Skin of body (tissue), 2 donors: ENCODE measurements around a stretch of chr11.

DNA sequence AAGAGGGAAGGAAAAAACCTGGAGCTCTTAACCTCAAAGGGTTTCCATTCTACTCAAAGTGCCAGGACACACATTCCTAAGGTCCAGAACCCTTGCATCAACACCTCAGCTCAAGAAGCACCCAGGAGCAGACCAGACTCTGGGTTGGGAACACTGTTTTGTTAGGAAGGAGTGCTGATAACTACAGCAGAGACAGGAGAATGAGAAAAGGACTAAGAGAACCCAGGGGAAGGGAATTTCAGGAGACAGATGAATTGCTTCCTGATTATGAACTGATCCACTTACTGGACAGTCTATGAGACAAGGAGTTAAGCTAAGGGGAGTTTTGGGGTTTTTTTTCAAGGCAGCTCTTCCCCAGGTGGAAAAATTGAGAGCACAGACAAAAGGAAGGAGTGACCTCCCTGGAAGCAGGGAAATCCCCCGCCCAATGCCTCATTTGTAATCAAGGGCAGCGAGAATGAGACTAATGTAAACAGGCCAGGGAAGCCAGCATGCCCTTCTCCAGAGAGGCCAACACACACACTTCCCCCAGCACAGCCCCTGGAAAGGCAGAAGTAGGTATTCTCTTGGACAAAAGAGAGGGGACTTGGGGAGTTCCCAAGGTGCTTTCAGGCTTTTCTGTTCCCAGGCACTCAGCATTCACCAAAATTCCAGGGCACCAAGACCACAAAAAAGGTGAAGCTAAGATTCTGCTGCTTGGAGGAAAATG is 29.3 kb upstream of the DENND2B start:
- RAMPAGE, long total RNA, result no peak

DNA sequence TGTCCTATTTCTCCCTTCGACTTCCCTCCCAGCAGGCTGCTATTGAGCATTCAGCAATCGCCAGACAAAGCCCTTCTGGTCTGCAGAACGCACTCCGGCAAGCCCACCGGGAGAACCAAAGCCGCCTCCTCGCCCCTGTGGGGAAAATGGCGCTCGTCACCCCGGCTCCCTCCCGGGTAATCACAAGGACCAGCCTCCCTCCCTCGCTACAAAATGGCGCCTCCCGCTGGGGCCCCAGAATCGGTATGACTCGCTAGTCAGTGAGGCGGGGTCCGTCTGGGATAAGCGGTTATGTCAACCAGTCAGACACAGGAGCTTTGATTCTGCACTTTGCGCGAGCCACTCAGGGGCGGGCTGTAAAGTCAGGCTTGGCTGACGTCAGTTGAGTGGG is 342 bp upstream of the ZNF143 start:
- RAMPAGE, long total RNA, result no peak

- RAMPAGE, long total RNA, result no peak
Measured at GRCh38 chr11:9566712-9567068, 6.8 kb upstream of the WEE1 start.

GRCh38 chr11:9572670-9572836 is 917 bp upstream of the WEE1 start:
- RAMPAGE, long total RNA, result no peak

GRCh38 chr11:9681272-9682266 is 17.7 kb downstream of the SWAP70 start:
- RAMPAGE, long total RNA, result no peak

DNA sequence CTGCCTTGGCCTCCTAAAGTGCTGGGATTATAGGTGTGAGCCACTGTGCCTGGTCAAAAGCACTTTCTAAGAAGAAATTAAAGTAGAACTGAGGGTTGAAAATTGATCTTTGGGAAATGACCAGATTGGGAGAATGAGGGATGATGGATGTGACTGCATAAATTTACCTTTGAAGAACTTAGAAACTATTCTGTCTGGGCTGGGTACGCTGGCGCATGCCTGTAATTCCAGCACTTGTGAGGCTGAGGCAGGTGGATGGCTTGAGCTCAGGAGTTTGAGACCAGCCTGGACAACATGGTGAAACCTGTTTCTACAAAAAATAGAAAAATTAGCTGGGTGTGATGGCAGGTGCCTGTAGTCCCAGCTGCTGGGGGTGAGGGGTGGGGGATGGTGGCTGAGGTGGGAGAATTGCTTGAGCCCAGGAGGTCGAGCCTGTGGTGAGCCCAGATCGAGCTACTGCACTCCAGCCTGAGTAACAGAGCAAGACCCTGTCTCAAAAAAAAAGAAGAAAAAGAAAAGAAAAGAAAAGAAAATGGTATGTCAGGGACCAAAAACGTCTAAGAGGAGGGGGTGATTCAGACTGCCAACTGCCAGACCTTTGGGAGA is 19.1 kb downstream of the SWAP70 start:
- RAMPAGE, long total RNA, result no peak

DNA sequence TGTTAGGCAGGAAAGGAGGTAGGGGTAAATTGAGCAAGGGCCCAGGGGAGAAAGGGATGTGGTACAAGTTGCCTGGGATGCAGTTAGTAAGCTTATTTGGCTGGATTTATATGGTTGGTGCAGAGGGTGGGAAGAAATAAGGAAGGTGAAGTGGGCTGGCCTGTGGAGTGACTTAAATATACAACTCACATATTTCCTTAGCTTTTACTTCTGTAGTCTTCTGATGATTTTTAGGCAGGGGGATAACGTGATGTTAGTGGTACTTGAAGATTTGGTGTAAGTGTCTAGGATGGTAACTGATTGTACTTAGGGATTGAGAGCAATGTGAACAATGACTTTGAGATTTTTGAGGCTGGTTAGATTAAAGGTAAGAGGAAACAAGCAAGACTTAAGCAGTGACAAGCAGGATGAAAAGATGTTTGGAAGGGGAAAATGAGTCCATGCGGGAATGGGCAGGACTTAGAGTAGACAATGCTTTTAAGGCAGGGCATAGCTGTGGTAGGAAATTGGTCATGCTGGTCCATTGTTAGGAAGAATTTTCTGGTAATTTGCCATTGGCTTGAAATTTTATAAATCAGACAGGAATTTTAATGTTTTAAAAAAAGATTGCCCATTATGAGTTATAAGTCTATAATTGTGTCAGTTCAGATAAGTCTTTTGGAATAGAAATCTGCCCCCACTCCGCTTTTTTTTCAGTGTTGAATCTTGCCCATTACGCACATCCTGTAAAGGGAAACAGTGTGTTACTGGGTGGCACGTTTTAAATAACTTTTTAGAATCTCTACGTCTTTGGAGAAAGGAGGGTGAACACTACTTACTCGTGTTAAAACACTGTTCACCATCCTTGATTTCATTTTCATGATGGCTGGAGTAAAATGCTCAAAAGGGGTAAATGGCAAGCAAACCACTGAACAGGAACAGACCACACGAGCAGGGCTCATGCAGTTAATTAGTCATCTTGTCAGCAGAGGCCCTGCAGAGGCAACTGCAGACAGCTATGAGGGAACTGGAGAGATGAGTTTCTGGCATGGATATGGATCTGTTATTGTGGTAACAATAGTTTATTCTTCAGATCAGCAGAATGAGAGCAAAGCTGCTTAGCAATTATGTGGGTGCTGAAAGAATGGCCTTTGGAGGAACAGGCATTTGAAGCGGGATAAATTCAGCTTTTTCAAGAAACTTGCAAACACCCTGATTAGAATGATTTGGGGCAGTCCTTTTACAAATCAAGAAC is 24.9 kb downstream of the SWAP70 start:
- RAMPAGE, long total RNA, result no peak

- RAMPAGE, long total RNA, result no peak
Measured at GRCh38 chr11:9740028-9741050, 76.5 kb downstream of the SWAP70 start.

DNA sequence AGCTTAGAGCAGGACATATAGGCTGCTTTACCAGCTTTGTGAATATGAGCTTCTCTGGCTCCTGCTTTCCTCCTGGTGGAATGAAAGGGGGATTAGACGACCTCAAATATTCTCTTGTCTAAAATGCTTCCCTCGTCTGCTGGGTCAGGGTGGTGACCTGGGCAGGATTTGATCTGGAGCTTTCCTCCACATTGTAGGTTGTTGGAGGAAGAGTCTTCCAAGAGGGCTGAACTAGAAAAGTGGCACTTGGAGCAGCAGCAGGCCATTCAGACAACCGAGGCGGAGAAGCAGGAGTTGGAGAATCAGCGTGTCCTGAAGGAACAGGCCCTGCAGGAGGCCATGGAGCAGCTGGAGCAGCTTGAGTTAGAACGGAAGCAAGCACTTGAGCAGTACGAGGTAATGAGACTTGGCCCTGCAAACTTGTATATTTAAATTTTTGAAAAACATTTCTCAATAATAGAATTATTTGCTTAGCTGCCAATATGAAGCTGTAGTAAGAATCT is 83.8 kb downstream of the SWAP70 start:
- RAMPAGE, long total RNA, result no peak

GRCh38 chr11:9756271-9757257 is 92.7 kb downstream of the SWAP70 start:
- RAMPAGE, long total RNA, result no peak

DNA sequence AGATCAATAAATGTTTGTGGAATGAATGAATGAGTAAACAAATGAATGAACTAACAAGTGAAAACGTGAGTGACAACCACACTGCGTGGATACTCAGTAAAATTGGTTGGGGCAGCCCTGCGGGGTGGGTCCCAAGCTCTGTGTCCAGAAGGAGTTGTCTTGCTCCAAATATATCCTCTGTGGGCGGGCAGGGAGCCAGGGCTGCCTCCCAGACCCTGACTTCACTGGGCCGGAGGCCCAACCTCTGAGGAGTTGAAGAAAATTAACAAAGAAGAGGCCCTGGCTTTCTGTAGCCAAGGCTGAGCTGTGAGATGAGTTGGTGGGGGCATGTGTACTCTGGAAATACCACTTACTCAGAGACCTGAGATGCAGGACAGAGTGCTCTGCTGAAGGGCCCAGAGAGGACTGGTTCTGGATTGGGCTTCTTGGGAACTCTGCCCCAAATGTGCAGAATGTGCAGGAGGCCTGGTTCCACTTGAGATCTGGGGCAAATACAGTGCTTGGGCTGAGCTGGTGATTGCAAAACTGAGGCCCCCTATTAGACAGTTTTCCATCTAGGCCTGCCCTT is 96.3 kb downstream of the SWAP70 start:
- RAMPAGE, long total RNA, result no peak

GRCh38 chr11:9849829-9850400 is 186.0 kb downstream of the SWAP70 start:
- RAMPAGE, long total RNA, result no peak

- RAMPAGE, long total RNA, result no peak
Measured at GRCh38 chr11:10139768-10140284, 154.2 kb downstream of the SBF2 start.

GRCh38 chr11:10219473-10219911 is 74.5 kb downstream of the SBF2 start:
- RAMPAGE, long total RNA, result no peak

DNA sequence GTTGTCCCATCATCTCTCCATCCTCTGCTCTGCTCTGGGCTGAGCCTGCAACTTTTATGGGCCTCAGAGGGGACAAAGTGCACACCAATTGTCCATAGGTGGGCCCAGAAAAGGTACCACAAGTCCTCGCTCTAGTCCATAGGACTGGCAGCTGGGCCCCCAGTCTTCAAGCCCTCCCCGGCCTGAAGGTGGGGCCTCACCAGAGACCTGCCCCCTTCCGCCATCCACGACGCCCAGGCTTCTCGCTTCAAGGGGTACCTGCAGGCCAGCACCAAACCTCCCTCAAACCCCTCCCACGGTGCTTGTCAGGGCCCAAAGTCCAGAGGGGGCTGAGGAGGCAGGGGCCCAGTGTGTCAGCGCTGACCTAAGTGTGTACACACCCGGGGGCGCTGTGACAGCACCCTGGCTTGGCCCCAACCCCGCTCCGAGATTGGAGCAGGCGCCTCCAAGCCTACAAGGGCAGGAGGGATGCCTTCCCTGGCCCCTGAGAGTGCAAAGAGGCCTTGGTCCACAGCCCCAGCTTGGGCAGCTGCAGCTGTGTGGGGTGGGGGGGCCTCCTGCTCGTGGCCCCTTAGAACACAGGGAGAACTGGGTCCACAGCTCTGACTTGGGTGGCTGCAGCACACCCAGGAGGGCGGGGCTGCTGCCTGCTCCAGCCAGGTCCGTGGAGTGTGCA is 5.1 kb downstream of the SBF2 start:
- RAMPAGE, long total RNA, result no peak

- RAMPAGE, long total RNA, result no peak
Measured at GRCh38 chr11:10306934-10307923, 2.4 kb downstream of the ADM start.

- RAMPAGE, long total RNA, result no peak
Measured at GRCh38 chr11:10308952-10309759, 4.3 kb downstream of the ADM start.

DNA sequence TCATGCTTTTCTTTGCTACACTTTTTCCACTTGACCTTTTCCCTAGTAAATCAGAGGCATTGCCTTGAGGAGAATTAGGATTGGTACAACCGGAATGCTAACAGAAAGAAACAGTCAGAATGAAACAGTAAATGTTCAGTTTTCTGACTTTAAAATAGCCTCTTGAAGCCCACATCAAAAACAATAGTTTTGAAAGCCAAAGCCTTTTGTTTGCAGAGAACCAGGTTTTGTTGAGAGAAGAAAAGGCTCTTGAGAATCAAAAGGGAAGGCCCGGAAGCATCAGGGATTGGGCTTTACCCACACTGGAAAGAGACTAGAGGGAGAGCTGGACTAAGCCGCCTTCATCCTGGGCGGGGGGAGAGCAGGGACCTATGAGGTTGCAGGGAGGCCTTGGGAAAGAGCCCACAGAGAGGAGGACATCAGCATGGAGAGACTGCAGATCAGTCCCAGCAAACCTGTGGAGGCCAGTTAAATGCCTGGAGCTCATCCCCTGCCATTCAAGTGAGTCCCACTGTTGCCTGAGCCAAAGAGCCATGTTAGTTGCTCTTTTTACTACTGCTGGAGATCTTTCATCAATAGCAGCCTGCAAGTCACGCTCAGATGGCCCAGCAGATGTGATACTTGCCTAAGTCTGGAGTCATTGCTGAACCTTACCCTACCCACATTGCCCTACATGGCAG is 12.5 kb downstream of the ADM start:
- RAMPAGE, long total RNA, result no peak

DNA sequence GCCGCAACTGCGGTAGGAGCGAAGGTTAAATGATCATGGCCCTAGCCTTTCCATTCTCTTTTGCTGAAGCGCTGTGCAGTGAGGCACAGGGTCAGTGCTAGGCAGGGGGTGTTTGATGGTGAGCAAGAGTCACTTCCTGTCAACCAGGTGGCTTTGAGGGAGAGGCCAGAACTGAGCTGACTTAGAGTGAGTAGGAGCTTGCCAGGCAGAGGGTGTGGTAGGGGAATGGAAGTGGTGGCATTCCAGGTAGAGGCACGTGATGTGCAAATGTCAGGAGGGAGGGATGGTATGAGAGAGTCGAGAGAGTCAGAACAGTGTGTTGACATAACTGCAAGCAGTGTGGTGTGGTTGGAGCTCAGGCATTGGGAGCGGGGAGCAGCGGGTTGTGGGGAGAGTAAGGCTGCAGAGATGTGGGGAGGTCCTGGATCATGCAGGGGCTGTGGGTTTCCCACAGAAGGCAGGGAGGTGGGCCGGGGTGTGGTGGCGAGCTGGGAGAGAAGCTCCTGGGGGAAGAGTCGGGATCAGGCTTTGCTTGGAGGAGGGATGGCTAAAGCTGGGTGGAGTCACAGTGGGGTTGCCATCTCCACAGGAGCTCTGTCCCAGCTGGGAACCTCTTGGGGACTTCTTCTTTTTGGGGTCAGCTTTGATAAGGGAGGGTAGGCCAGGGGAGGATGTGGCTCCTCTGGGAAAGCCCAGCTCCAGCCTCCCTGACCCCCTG is 33.3 kb downstream of the AMPD3 start:
- RAMPAGE, long total RNA, result no peak

- RAMPAGE, long total RNA, result no peak
Measured at GRCh38 chr11:10592398-10592692, 23.9 kb upstream of the LYVE1 start.